Measurements from ENCODE around the gene CHERP.

DNA sequence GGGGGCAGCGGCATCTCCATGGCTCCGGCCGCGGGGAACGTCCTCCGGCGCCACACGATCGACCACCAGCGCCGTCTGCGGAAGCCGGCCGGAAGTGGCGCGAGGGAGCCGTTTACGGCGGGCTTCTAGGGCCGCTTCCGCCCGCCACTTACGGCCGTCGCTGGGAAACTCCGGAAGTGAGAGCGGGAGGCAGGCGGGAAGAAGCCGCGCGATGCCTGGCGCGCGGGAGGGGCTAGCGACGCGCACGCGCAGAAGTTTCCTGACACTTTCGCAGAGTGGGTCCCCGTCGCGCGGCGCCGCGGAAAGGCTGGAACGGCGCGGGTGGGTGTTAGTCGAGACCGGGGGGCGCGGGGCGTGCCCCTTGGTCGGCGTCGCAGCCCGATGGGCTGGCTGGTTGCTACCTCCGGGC lies at the start of gene CHERP:
CHERP (minus strand) TSS at position 79 of the 409 bp plus-strand sequence.
- RRBS = 2% methylated on average over 30 of the region's 60 CpGs

- RRBS = 2% methylated on average over 4 of the region's 17 CpGs
These were observed 502 bp upstream of the CHERP start for GRCh38 chr19:16542768-16543109.

DNA sequence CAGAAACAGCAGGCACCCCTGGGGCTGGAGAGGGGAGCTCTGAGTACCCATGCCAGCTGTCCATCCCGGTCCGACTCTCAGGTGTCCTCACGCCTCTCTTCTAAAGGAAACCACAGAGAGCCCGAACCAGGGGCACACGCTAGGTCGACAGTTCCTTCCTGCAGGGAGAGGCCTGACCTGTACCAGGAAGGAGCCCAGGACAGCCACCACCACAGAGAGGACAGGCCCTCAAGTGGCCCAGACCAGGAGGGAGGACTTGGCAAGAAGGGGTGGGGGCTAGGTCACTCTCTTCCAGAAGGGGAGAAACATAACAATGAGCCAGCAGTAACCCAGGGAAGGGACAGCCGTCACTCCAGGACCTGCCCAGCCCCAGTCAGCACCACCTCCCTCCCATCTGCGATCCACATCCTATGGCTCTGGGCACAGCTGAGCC lies 13.0 kb upstream of the SLC35E1 start:
- RRBS = no CpG with 5 or more reads among the region's 8 CpGs

- RRBS = no CpG with 5 or more reads among the region's 2 CpGs
These were observed 20.8 kb downstream of the MED26 start for GRCh38 chr19:16607243-16607561.

- RRBS = 2% methylated on average over 9 of the region's 47 CpGs
These were observed 298 bp upstream of the MED26 start for GRCh38 chr19:16628321-16628682.

- RRBS = 97% methylated on average over 8 of the region's 21 CpGs
These were observed 23.5 kb upstream of the F2RL3 start for GRCh38 chr19:16865205-16865715.

- RRBS = 0% methylated on average over 1 of the region's 36 CpGs
These were observed 8.0 kb downstream of the F2RL3 start for GRCh38 chr19:16896754-16897315.

DNA sequence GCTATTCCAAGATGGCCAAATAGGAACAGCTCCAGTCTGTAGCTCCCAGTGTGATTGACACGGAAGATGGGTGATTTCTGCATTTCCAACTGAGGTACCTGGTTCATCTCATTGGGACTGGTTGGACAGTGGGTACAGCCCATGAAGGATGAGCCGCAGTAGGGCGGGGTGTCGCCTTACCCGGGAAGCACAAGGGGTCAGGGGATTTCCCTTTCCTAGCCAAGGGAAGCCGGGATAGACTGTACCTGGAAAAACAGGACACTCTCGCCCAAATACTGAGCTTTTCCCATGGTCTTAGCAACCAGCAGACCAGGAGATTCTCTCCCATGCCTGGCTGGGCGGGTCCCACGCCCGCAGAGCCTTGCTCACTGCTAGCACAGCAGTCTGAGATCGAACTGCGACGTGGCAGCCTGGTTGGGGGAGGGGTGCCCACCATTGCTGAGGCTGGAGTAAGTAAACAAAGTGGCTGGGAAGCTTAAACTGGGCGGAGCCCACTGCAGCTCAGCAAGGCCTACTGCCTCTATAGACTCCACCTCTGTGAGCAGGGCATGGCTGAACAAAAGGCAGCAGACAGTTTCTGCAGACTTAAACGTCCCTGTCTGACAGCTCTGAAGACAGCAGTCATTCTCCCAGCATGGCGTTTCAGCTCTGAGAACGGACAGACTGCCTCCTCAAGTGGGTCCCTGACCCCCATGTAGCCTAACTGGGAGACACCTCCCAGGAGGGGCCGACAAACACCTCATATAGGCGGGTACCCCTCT lies 65.4 kb downstream of the CPAMD8 start:
- RRBS = no CpG with 5 or more reads among the region's 19 CpGs

DNA sequence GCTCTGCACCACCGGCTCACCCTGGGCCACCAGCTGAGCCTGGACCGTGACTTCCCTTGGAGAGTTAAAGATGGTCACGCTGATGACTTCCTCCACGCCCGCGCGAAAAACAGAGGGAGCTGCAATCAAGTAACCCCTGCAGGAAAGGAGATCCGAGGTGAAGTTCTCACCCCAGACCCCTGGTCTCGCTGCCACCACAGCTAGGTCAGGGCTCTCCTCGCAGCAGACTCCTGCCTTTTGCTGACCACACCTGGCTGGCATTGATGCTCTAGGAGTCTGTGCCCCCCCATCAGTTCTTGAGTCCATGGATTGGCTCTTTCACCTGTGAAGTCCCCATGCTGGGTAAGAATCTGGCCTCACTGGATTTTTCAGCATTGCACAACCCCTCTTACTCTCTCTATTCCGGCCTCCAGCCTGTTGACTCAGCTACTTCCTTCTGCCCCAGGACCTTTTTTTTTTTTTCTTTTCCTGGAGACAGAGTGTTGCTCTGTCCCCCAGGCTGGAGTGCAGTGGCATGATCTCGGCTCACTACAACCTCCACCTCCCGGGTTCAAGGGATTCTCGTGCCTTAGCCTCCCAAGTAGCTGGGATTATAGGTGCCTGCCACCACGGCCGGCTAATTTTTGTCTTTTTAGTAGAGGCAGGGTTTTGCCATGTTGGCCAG lies 4.4 kb downstream of the CPAMD8 start:
- RRBS = no CpG with 5 or more reads among the region's 16 CpGs

DNA sequence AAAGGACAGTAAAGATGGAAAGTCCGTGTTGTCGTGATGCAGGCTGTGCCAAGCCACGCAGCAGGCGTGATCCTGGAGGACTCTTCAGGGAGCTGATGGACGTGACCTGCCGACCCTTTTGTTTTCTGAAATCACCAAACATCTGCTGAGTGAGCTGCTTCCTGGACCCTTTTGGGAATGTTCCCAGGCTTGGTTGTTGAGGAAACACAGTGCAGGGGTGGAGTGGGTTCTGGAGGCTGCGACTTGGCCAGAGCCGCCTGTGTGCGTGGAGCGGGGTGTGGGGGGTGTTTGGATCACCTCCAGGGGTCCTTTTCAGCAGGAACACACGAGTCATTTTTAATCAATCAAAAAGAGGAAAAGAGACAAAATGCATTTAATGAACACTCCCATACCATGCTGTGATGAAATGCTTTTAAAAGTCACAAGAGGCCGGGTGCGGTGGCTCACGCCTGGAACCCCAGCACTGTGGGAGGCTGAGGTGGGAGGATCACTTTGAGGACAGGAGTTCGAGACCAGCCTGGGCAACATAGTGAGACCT lies 15.5 kb upstream of the CPAMD8 start:
- RRBS = no CpG with 5 or more reads among the region's 15 CpGs

DNA sequence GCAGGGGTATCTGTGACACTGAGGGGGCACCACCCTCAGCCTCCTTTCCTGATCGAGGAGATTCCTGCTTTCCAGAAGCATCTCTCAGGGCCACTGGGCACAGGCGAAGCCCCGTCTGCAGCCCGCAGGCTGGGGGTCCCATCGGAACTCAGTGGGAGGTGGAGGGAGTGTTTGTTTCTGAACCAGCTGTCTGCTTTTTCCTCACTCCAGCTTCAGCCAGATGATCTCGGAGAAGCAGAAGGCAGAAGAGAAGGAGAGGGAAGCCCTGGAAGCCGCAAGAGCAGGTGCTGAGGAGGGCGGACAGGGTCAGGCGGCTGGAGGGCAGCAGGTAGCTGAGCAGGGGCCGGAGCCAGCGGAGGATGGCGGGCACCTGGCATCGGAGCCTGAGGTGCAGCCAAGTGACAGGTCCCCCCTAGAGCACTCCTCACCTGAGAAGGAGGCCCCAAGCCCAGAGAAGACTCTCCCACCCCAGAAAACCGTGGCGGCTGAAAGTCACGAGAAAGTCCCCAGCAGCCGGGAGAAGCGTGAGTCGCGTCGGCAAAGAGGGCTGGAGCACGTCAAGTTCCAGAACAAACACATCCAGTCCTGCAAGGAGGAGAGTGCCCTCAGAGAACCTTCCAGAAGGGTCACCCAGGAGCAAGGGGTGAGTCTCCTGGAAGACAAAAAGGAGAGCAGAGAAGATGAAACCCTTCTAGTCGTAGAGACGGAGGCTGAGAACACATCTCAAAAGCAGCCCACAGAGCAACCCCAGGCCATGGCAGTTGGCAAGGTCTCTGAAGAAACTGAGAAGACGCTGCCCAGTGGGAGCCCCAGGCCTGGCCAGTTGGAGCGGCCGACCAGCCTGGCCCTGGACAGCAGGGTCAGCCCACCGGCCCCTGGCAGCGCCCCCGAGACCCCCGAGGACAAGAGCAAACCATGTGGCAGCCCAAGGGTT lies 20.5 kb upstream of the USE1 start:
- RRBS = no CpG with 5 or more reads among the region's 31 CpGs

- RRBS = no CpG with 5 or more reads among the region's 9 CpGs
These were observed 1.5 kb upstream of the NR2F6 start for GRCh38 chr19:17247139-17247617.

GRCh38 chr19:17347280-17347966 lies 10.1 kb downstream of the GTPBP3 start:
- RRBS = no CpG with 5 or more reads among the region's 9 CpGs

DNA sequence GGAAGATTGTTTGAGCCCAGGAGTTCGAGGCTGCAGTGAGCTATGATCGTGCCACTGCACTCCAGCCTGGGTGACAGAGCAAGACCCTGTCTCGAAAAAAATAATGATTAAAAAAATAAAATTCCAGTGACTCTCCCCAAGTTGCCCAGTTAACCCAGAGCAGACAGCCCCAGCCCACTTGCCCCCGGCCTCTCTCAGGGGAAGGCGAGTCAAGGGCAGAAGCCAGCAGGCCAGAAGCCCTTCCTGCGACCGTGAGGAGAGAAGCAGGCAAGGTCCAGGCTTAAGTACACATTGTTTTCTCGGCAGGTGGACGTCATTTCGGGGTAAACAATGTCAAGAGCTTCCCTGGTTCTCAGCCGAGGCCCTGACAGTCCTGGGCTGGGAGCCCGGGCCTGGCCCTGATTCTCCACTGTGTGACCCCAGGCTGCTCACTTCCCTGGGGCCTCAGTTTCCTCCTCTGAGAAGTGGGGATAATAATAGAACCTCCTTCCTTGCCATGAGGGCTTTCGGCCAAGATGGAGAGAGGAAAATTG lies 19.5 kb downstream of the PLVAP start:
- RRBS = no CpG with 5 or more reads among the region's 13 CpGs

- RRBS = no CpG with 5 or more reads among the region's 5 CpGs
These were observed 1.2 kb upstream of the BST2 start for GRCh38 chr19:17406633-17407108.

DNA sequence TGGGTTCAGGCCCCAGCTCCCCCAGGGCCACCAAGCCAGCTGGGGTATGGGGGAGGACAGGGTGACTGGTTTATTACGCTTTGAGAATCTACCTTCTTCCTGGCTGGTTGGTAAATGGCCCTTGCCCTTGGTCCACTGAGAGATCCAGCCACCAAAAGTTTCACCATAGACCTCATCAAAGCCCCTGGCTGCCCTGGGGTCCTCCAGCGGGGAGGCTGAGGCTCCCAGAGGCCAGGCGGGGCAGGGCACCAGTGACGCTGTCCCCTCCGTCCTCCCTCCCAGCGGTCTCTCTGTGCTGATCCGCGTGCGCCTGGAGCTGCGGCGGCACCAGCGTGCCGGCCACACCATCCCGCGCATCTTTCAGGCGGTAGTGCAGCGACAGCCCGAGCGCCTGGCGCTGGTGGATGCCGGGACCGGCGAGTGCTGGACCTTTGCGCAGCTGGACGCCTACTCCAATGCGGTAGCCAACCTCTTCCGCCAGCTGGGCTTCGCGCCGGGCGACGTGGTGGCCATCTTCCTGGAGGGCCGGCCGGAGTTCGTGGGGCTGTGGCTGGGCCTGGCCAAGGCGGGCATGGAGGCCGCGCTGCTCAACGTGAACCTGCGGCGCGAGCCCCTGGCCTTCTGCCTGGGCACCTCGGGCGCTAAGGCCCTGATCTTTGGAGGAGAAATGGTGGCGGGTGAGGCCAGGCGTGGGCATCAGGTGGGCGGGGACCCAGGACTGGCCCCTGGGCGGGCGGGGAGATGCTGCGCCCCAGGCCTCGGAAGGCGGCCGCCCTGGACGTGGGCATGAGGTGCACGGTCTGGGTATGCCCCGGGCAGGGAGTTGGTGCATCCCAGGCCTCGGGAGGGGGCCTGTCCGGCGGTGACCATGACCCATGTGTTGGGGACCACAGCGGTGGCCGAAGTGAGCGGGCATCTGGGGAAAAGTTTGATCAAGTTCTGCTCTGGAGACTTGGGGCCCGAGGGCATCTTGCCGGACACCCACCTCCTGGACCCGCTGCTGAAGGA lies 16.3 kb downstream of the SLC27A1 start:
- RRBS = 89% methylated on average over 20 of the region's 65 CpGs

DNA sequence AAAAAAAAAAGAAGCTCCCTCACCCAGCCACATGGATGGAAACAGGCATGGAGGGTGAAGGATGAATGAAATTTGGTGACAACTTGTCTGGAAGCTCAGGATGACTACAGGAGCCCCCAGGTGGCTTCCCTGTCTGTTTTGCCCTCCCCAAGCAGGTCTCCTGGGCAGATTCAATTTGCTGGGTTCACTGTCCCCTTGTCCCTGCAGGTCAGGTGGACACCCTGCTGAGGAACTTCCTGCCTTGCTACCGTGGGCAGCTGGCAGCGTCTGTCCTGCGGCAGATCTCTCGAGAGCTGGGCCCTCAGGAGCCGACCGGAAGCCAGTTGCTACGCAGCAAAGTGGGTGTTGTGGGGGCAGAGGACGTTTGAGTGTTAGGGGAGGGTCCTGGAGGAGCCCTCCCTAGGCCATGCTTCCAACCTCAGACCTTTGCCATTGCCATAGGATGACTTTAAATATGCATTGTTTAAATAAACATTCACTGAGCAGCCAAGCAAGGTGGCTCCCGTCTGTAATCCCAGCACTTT lies 3.5 kb downstream of the NIBAN3 start:
- RRBS = no CpG with 5 or more reads among the region's 9 CpGs

DNA sequence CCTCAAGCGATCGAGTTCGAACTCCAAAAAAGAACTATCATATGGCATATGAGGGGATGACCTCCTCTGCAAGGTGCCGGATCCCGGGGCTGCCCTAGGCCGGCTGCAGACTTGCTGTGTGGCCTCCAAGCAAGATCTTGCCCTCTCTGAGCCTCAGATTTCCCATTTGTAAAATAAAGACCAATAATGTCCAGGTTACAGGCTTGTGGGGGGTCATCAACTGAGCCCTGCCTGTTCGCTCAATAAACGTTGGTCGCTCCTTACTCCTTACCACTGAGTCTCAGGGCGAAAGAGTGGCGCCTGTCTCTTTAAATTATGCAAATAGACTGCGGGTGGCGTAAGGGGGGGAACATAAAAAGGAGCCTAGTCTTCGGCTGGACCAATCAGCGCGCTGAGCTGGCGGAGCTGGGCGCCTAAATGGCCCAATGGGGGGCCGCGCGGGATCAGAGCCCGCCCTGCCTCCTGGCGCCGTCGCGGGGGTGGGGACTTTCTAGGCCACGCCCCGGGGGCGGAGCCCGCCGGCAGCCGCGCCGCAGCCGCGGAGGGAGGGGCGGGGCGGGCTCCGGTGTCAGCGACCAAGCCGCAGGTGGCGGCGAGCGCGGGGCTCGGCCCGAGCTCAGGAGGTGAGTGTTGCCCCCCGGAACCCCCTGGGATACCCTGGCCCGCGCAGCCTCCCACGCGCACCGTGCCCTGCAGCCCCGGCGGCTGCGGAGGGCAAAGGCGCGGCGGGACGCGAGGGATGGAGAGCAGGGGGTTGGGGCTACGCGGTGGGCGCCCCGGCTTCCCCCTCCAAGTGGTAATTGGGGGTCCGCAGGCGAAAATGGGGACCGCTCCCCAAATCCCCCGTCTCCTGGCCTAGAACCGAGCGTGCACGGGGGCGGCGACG lies 3.8 kb upstream of the FCHO1 start:
- RRBS = 2% methylated on average over 18 of the region's 75 CpGs

GRCh38 chr19:17762339-17763235 lies 11.3 kb downstream of the FCHO1 start:
- RRBS = no CpG with 5 or more reads among the region's 20 CpGs

DNA sequence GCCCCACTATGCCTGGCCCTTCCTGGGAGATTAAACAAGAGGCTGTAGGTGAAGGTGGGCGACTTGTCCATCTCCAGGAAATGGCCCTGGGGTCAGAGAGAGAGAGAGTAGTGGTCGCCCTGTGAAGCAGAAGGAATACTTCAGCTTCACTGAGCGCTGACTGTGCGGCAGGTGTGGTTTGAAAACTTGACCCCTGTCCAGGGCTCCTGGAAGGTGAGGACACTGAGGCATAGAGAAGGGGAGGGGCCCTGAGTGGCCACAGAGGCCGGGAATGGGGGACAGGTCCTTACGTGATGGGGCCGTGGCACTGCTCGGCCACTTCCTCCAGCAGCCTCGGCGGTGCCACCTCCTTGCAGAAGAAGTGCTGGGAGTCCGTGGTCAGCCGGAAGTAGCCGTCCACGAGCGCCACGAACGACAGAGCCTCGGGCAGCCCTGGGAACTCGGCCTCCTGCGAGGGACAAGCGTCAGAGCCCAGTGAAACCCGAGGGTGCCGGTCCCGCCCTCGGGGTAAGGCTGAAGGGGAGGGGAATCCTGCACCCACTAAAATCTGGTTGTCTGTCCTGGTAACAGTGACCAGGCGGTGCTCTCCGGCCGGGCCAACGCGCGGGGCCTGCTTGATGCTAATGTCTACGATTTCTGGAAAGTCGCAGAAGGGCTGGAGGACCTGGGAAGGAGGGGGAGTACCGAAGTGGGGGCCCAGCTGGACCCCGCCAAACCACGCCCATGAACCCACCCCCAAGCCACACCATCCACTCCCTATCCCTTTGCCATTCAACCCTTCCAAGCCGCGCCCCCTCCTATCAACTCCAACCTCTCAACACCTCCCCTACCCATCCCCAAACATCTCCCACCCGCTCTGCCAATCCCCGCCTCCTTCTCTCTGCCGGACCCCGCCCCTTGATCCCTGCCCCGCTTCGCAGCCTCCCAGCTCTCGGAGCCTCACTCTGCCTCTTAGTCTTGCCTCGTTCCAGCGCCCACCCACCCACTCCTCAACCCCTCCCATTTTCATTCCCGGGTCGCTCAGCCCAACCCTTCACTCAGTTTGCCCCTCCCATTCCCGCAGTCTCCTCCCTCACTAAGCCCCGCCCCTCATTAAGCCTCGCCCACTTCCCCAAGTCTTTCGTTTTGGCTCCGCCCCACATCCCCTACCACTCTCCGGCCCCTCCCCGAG lies 6.3 kb downstream of the JAK3 start:
- RRBS = 98% methylated on average over 6 of the region's 56 CpGs

Data from GM19239 (cell line).